Measurements from ENCODE around the genes TIMP1 and PORCN.

DNA sequence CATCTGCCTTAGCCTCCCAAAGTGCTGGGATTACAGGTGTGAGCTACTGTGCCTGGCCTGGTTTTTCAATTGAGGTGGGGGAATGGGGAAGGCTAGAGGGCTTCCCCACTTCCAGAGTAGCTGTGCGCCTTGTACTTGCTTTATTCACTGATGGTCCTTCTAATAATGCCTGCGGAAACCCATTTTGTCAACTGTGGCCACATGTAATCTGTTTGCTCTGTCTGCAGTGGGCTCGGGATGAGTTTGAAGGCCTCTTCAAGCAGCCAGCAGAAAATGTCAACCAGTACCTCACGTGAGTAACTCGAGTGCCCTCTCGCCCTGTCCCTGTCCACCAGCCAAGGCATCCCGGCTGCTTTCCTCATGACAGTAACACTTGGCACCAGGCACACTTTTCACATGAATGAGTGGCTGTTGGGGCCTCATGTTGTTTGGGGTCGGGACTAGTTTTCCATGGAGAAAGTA lies 9.1 kb upstream of the CDK16 start:
- PRO-cap: no peak

DNA sequence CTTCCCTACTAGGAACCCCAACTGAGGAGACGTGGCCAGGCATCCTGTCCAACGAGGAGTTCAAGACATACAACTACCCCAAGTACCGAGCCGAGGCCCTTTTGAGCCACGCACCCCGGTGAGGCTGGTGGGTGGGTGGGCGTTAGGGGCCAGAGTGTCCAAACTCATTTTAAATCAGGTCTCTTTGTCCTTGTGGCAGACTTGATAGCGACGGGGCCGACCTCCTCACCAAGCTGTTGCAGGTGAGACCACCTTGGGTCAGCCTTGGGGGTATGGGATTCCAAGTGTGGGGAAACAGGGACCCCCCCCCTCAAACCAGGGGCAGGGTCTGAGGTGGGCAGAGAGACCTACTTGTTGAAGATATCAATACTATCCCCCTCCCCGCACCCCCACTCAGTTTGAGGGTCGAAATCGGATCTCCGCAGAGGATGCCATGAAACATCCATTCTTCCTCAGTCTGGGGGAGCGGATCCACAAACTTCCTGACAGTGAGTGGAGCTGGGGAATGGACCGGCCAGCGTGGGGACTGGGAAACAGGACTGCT lies 5.8 kb upstream of the USP11 start:
- PRO-cap: no peak

DNA sequence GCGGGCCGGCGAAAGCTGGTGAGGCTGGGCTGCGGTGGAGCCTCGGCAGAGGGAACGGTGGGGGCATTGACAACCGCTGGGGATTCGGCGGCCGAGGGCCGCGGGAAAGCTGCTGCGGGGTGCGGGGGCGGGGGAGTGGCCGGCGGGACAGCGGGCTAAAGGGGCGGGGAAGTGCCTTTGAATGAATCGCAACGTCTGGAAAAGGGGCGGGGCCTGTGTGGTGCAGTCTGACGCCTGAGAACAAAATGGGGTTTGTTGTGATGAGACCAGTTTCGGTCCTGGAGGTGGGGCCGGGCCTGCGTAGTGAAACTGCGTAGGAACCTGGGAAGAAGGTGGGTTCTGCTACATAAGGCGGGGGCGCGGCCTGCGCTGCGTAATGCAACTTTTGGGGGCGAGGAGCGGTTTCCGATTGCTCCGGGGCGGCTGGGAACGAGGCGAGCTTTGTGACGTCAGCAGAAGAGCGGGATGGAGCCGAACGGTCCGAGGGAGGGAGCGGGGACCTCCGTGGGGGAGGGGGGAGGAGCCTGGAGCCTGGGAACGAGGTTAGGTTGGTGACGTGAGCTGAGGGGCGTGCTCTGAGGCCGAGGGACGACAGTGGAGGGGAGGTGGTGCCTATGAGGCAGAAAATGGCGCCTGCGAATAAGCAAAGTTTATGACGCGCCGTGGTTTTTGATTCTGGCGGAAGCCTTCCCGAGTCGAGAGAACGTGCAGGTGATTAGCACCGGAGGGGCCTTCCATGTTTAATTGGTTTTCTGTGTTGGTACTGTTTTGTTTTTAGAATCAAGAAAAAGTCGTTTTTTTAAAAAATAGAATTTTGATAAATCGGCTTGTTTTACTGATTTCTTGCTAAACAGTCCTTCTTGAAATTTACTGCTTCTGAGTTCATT lies 636 bp downstream of the USP11 start:
- PRO-cap: bidirectional peak, plus-strand start at position 255 of the sequence, minus-strand start at position 152 of the sequence

DNA sequence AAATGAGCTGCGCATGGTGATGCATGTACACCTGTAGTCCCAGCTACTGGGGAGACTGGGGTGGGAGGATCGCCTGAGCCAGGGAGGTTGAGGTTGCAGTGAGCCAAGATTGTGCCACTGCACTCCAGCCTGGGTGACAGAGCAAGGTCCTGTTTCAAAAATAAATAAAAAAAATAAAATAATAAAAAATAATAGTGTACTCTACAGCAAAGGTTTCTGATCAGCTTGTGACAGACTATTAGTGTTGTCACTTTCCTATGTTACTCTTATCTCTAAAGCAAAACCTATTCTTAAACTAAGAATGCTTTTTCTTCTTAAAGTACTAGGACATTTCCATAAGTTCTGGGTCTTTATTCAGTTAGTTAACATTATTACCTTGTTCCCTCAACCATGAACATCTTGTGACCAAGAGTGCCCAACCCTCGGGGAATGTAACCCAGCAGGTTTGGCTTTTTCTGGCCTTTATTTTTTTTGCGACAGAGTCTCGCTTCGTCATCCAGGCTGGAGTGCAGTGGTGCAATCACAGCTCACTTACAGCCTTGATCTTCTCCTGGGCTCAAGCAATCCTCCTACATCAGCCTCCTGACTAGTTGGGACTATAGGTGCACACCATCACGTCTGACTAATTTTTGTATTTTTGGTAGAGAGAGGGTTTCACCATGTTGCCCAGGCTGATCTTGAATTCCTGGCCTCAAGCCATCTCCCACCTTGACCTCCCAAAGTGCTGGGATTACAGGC lies 64.9 kb downstream of the USP11 start:
- PRO-cap: no peak

GRCh38 chrX:47581903-47582730 lies at the start of gene TIMP1:
Gene TIMP1, plus strand, starts transcription at chrX:47582436.
- PRO-cap: unidirectional peak, plus-strand start at chrX:47582412

GRCh38 chrX:47634041-47635333 lies 4.8 kb upstream of the CFP start:
- PRO-cap: no peak

DNA sequence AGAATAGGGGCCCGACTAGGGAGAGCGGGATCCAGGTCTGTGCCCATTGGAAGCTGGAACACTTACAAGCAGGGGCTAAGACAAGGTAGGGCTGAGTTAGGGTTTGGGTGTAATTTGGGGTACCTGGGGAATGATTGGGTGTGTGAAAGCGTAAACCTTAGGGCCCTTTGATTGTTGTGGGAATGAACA lies 840 bp upstream of the ELK1 start:
- PRO-cap: no peak

DNA sequence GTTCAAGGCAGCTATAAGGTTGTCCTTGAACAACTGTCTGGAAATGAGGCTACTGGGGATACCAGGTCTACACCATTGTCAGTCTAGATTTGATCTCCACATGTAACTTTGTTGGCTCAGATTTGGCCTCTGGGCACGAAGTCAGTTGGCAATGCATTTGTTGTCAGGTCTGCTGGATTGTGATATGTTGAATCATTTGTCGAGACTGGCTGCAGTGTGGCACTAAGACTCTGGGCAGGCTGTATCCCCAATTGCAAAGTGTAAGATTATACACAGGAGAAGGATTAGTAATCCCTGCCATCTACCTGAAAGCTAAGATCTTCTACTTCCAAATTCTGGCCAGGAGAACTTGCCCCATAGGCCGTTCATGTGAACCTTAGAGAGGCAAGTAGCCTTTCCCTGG lies 26.5 kb downstream of the ZNF81 start:
- PRO-cap: no peak

DNA sequence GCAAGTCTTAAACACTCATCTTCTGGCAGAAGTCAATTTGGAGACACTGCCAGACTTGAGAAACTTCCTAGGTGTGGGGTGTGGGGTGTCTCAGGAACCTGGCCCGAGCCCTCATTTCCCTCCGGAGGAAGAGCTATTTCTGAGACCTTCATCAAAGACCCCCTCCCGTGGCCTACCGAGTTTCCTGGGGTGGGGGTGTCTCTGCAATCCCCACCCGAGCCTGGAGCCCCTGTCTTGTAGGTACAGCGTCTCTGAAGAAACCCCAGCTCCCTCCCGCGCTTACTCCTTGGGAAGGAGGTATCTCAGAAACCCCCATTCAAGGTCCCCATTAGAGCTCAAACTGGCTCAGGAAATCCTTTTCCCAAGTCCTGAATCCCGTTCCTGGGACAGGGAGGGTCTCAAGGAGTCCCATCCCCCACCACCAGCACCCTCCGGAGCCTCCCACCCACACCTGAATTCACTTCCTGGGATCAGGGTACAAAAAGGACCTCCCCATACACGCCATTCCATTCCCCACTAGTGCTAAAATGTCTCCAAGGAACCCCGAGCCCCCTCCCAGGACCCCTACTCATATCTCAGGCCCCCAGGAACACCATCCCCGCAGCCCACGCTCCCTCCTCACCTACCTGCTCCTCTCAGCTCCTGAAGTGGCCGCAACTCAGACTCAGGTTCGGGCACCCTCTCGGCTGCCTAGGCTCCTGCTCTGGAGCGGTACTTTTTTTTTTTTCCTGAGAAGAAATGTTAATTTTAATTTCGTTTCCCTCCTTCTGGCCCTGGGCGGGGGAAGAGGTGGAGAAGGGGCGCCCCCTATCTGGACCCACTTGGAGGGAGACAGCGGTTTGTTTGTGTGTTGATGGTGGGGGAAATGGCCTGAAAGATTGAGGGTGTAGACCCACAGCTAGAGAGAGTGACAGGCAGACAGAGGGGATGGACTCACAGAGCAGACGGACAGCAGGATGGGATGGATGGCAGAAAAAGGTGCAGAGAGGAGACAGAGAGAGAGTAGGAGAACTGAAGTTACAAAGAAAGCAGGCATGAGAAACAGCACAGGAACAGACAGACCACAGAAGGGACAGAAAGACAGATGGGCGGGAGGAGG lies 1.0 kb downstream of the SLC38A5 start:
- PRO-cap: no peak

GRCh38 chrX:48487150-48487595 lies 11.2 kb downstream of the FTSJ1 start:
- PRO-cap: no peak

- PRO-cap: bidirectional peak, plus-strand start at chrX:48509017, minus-strand start at chrX:48508868
Measured at GRCh38 chrX:48508750-48509258, at the start of gene PORCN. Gene PORCN, plus strand, starts transcription at chrX:48508992.

DNA sequence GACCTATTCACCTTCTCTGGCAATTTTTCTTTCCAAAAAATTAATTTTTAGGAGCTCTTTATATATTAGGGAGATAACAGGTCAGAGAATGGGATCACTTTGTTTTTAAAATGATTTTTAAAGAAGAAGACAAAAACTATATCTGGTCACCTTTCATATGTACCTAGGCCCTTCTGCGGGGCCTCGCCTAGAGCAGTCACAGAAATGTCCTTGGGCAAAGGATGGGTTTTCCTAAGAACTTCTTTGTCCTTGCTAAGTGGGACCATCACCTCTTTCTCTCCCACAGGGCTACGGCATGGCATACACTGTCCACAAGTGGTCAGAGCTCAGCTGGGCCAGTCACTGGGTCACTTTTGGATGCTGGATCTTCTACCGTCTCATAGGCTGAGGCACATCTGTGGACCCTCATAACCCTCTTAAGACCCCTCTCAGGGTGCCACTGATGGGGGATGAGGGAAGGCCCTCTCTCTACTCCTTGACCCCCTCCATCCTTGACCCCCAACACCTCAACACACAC lies 1.5 kb upstream of the EBP start:
- PRO-cap: no peak

DNA sequence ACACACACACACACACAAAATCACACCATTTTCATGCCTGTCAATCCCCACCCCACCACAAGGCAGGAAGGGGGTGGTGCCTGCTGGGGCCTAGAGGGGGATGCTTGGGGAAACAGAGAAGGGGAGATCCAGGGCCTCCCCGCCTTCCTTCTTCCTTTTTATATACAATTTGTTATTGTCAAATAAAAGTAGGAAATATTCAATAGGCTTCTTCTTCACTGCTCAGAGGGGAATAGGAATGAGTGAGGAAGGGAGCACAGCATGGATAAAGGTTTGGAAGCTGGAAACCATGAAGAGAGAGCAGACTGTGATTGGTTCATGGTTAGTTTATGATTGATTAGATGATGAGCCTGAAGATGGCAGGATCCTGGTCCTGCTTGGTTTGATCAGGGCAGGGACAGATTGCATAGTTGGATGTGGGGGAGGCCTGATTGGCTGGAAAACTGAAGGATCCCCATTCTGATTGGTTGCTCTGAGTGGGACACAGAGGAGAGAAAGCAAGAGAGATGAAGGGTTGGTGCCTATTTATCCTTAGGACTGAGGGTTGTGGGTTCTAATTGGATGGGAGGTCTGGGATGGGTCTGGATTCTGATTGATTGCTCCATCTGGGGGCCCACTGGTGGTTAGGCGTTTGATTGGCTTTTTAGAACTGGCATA lies 874 bp upstream of the EBP start:
- PRO-cap: no peak

DNA sequence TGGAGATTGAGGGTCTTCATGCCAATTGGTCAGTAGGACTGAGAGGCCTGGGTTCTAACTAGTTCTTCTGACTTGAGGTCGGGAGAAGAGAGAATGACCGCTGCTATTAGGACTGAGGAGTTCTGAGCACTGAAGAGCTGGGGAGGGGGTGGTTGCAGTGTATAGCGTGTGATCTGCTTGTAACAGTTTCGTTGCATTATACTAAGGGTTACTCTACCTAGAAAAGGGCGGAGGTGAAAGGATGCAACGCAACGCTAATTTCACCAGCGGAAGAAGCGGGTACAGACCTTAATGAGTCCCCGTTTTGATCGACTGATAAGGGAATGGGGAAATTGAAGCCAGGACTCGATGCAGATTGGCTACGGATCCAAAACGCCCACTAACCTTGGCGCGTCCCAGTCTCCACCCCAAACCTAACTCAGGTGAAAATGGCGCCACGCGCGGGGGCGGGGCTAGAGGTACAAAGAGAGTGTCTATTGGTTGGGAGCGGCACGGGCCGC lies 295 bp upstream of the EBP start:
- PRO-cap: no peak

GRCh38 chrX:48677506-48678046 lies 6.0 kb upstream of the WAS start:
- PRO-cap: no peak

DNA sequence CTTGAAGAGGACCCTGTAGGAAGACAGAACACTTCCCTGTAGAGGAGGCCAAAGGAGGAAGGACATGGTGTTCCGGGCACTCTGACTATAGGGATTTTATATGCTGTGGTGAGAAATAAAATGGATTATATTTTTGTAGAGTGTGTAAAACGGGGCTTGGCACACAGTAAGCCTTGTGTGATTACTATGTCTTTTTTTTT lies 599 bp downstream of the GLOD5 start:
- PRO-cap: no peak

DNA sequence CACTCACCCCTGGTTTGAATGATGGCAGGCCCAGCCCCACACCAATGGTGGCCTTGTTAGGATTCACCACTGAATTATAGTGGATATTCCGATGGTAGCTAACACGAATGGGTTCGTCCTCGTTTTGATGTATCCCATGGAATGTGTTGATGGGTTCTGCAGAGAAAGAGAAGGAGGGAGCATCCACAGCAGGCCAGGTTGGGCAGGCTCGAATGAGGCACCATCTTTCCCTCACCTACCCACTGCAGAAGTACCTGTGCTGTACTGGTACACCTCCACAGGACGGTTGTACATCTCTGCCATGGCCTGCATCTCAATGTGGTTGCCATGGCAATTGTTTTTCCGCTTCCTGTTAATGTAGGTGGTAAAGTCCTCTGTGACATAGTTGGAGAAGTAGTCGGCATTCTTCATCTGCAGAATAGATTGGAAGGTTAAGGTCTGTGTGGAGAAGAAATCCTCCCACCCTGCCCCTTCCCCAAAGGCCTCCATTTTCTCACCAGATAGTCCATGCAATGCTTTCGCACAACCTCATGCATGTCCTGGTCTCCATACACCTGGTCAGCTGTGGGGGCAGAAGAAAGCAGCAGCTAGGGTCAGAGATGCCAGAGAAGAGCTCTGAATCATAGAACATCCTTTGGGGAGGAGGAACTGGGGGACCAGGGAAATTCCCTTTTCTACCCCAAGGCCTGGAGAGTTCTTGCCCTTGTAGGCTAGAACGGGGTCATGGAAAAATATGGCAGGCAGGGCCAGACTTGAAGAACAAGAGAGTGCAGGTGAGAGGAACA lies 15.8 kb upstream of the PIM2 start:
- PRO-cap: no peak

DNA sequence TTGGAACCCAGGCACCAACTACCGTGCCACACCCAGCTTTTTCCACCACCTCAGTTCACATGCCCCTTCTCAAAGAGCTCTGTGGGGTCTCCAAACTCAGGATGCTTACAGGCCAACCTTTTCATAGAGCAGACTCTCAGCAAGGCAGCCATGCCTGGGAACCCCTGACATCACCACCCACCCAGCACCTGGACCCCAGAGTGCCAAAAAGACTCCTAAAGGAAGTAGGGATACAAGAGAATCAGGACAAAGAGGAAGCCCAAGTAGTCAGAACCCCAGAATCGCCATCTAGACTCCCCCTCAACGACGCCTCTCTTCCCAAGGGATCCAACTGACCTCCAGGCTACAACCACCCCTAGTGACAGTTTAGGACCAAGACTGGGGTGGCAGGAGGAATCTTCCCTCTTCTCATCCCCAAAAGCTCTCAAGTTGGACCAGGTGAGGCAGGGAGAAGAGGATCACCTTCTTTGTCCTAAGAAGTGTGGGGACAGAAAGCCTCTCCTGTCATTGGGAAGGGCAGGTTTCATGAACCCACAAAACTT lies 3.8 kb downstream of the OTUD5 start:
- PRO-cap: no peak

- PRO-cap: no peak
Measured at GRCh38 chrX:49148358-49149330, 13.9 kb upstream of the MAGIX start.

DNA sequence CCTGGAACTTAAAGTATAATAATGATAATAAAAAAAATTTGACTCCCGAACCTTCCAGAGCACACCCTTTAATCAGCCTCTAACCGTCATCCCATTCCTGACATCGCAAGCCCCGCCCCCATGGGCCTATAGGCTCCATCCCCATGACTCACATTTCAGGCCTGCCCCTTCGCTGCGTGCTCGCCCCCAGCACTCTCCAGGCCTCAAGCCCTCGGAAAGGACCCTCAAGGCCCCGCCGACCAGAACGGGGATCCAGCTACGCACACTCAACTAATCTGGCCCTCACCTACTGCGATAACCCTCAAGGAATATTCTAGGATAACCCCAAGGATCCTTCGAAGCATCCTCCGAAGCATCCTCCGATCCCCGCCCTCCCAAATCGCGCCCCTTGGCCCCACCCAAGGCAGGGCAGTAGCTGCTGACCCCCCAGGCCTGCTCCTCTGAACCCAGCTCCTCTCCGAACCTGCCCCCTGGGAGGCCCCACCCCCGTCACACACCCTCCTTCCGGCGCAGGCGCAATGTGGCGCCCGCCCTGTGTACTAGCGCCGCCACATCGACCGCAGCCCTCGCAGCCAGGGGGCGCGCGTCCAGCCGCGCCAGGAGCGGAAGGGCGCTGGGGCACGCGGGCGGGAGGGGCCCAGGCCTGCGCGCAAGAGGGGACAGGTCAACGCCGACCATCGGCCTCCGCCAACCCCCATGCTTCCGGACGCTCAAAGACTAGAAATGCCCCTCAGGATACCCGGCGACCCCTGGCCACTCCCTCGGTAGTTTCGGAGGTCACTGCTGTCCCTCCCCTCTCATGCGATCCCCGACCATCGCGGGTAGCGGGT lies 6.5 kb upstream of the MAGIX start:
- PRO-cap: bidirectional peak, plus-strand start at position 599 of the sequence, minus-strand start at position 465 of the sequence